ENCODE measurements around a stretch of chr2.

GRCh38 chr2:32359501-32359826 is 2.6 kb downstream of the BIRC6 start:
- PRO-cap = no peak
- RRBS = no CpG with 5 or more reads among the region's 4 CpGs

- PRO-cap = no peak
- RRBS = no CpG with 5 or more reads among the region's 3 CpGs
Measured at GRCh38 chr2:32463020-32463444, 106.2 kb downstream of the BIRC6 start.

GRCh38 chr2:32472909-32473296 is 116.1 kb downstream of the BIRC6 start:
- PRO-cap = no peak
- RRBS = no CpG with 5 or more reads among the region's 1 CpG

- PRO-cap = no peak
Measured at GRCh38 chr2:32756377-32756635, 128.5 kb downstream of the TTC27 start.

DNA sequence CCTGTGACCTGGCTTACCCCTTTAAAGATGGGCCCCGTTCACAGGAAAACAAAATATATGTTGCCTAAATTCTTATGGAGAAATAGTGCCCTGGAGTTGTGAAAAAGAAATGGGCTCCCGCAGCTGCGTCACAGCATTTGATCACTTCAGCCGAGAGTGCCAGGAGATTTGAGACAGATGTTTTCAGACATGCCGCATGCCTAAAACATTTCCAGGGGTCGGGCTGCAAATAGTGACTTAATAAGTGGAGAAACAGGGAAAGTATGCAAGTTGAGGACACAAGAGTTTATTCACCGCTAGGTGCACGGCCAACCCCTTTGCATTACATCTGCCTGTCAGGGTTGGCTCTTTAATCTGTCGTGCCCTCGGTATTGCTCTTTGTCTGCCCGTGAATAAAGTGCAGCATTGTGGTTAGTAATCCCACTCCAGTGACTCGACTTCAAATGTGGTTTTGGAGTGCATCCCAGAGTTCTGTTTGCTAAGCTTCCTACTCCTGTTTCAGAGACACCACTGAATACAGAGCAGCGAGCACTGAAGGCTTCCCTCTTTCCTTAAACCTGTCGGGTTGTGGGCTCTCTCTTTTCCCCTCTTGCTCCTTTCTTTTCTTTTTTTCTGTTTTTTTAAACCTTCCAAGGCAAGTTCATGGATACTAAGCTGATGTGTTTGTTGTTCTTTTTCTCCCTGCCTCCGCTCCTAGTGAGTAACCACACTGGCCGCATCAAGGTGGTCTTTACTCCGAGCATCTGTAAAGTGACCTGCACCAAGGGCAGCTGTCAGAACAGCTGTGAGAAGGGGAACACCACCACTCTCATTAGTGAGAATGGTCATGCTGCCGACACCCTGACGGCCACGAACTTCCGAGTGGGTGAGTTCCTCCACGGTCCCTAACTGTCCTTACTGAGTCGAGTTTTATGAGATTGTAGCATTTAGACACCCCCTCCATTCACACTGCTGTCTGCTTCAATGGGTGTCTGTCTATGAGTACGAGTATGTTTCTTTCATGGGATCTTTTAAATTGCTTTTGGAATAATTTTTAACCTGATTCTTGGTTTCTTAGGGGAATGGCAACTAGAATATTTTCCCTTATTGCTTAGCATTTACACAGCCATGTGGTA is 187.7 kb downstream of the LTBP1 start:
- PRO-cap = no peak
- RRBS = no CpG with 5 or more reads among the region's 24 CpGs

- PRO-cap = unidirectional peak, plus-strand start at chr2:33212418
- RRBS = no CpG with 5 or more reads among the region's 2 CpGs
Measured at GRCh38 chr2:33212015-33212496, 264.4 kb upstream of the RASGRP3 start.

DNA sequence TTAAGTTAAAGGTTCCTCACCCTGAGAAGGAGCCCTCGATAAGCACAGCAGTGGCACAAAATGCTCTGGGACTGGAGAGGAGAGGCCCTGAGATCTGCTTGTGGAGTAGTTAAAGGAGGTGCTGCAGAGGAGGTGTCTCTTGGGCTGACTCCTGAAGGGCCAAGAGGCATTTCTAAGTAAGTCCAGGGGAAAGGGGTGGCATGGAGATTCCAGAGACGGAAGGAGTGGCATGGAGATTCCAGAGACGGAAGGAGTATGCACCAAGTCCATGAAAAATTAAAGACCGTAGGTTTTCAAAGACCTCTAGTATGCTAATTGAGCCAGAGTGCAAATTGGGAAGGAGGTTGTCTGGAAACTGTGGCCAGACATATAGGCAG is 137.9 kb upstream of the RASGRP3 start:
- PRO-cap = no peak
- RRBS = no CpG with 5 or more reads among the region's 4 CpGs

- PRO-cap = no peak
- RRBS = no CpG with 5 or more reads among the region's 5 CpGs
Measured at GRCh38 chr2:33342671-33343153, 133.7 kb upstream of the RASGRP3 start.

DNA sequence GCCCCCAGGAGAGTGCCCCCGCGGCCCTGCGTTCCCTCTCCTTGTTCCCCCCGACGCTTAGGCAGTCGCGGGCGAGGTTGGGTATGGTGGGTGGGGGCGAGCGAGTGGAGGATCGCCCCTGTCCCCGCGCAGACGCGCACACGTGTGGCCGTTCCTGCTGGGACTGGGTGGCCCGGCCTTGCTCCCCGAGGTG is 1.1 kb downstream of the CRIM1 start:
- PRO-cap = no peak
- RRBS = 5% methylated on average over 2 of the region's 19 CpGs

DNA sequence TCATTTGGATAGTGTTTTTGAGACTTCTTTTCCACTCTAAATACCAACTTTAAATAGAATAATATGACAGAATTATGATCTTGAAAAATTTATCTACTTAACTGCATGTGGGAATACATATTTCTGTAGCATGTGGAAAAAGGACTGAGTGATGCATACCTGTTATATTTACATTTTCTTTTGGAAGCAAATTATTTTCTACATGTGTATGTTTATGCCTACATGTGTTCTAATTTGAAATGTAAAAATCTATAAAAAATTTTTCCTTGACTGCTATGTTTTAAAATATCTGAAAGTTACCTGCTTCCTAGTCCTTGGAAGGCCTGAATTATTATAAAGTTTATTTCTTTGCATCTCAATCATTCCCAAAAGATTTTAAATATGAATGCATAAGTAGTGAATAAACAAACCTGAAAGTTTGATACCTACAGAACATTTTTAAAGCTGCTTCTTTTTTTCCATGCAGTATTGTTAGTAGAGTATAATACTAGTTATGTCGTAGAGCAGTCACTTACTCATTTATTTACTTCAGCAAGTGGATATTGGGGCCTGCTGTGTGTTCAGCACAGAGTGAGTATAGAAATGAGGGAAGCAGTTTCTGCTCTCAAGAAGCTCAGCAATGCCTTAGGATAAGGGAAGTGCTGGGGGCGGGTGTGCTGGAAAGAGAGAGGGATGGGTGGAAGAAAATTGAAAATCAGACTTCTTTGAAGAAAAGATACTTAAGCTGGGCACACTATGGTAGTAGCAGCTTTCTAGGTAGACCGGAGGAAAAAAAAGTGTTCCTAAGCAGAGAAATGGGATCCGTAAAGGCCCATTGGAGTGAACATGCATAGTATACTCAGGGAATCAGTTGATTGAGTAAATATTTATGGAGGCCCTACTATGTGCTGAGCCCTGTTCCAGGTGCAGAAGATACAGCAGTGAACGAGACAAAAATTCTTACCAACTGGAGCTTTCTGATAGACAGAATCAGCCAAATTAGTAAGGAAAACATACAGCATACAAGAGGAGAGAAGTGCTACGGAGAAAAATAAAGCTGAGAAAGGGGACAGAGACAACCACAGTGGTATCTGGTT is 27.8 kb downstream of the CRIM1 start:
- PRO-cap = no peak
- RRBS = no CpG with 5 or more reads among the region's 6 CpGs

GRCh38 chr2:36398842-36399626 is 43.5 kb downstream of the CRIM1 start:
- PRO-cap = no peak
- RRBS = no CpG with 5 or more reads among the region's 8 CpGs

GRCh38 chr2:36402908-36404054 is 47.7 kb downstream of the CRIM1 start:
- PRO-cap = no peak
- RRBS = no CpG with 5 or more reads among the region's 6 CpGs

DNA sequence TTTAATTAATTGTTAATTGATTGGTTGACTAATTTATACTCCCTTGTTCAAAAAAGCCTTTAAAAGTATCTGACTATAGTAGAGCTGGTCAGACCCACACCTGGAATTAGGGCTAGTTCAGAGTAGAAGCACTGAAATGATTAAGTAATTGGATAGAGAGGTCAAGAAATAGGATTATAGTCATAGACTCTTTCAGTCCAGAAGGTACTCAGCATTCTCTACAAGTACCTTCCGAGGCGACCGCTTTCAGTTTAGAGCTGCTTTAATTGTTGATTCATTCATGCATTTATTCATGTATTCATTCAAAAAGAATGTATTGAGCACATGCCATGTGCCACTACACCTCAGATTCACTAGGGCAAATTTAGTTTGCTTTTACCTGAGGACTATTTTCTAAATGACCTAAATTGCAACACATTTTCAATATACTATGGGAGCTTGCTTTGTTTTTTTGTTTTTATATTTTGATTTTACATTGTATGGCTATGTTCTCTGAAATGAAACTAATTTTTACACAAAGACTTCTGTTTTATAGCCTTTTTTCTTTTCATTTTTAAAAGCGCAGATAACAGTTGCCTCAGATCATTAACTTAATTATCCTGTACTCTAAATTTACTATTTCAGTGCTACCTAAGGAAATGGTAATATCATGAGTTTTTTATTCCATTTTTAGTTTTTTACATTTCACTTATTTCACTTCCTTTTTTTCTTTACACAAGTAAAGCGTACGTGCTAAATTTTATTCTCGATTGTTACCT is 48.8 kb downstream of the CRIM1 start:
- PRO-cap = no peak
- RRBS = no CpG with 5 or more reads among the region's 7 CpGs

DNA sequence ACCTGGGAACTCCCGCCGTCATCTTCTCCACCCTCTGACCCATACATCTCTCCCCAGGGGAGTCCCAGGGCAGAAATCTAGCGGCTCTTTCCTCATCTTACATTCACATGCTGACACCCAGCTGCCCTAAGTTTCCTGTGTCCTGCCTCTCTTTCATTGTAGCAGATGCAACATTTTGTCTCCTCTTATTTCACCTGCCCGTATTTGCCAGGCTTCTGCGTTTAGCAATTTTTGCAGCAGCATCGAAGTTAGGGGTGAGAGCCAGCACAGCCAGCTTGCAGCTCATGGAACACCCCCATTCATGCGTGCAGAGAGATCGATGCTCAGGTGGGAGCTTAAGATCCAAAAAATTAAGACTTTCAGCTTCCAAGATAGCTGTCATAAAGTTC is 107.9 kb downstream of the CRIM1 start:
- PRO-cap = no peak
- RRBS = no CpG with 5 or more reads among the region's 8 CpGs

DNA sequence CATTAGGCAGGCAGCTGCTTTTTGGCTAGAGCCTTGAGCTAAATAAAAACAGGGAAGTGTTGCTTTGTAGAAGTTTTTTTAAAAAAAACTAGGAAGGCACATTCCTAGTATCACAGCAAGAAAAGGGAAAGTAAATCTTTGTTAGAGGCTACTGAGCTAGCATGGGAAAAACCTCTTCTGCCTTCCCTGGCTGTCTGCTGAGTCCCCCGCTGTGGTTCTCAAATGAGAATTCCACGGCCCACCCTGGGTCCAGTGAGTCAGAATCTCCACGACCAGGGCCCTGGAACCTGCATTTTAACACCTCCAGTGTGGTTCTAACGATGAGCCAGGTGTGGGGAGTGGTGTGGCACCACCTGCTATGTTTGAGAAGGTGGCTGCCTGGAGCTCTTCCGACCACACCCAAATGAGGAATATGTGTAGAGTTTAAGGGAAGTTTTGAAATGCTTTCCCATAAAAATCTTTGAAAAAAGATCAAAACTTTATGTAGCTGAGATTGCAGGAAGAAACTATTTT is 66.5 kb downstream of the VIT start:
- PRO-cap = no peak
- RRBS = no CpG with 5 or more reads among the region's 5 CpGs

- PRO-cap = no peak
- RRBS = no CpG with 5 or more reads among the region's 3 CpGs
Measured at GRCh38 chr2:36893884-36894111, 72.5 kb downstream of the STRN start.

GRCh38 chr2:36966751-36967407 is 543 bp upstream of the STRN start:
- PRO-cap = bidirectional peak, plus-strand start at chr2:36966846, minus-strand start at chr2:36966518
- RRBS = 4% methylated on average over 3 of the region's 48 CpGs

DNA sequence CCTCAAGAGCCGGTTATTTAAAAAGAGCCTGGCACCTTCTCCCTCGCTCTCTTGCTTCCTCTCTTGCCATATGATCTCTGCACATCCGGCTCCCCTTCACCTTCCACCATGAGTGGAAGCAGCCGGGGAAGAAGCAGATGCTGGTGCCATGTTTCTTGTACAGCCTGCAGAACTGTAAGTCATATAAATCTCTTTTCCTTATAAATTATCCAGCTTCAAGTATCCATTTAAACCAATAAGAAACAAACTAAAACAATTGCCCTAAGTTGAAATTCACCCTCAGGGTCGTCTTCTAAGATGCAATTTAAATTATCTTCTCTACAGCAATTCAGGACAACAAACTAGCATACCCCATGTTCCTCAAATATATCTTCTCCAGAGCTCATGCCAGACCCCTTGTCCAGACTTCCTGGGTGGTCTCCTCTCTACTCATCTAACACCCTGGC is 21.1 kb downstream of the GPATCH11 start:
- PRO-cap = no peak
- RRBS = 93% methylated on average over 3 of the region's 5 CpGs

GRCh38 chr2:37133825-37134667 is 22.7 kb downstream of the EIF2AK2 start:
- PRO-cap = no peak
- RRBS = no CpG with 5 or more reads among the region's 15 CpGs

DNA sequence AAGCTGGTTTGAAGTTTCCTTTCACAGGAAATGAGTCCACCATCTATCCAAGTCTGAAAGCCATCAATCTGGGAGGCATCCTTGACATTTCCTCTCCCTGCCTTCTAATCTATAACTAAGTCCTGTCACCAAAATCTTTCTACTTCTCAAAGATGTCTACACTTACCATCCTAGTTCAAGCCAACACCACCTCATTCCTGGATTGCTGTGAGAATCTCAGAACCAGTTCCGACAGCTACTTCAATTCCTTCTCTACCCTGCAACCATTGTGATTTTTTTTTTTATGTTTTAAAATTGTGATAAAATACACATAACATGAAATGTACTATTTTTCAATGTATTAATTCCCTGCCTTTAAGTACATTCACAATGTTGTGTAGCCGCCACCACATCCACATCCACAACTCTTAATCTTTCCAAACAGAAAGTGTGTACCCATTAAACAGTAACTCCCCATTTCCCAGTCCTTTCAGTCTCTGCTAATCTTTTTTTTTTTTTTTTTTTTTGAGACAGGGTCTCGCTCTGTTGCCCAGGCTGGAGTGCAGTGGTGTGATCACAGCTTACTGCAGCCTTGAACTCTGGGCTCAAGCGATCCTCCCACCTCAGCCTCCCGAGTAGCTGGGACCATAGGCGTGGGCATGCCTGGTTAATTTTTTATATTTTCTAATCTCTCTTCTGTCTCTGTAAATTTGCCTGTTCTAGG is 3.8 kb downstream of the EIF2AK2 start:
- PRO-cap = no peak
- RRBS = no CpG with 5 or more reads among the region's 6 CpGs